ENCODE measurements around a stretch of chr12.

DNA sequence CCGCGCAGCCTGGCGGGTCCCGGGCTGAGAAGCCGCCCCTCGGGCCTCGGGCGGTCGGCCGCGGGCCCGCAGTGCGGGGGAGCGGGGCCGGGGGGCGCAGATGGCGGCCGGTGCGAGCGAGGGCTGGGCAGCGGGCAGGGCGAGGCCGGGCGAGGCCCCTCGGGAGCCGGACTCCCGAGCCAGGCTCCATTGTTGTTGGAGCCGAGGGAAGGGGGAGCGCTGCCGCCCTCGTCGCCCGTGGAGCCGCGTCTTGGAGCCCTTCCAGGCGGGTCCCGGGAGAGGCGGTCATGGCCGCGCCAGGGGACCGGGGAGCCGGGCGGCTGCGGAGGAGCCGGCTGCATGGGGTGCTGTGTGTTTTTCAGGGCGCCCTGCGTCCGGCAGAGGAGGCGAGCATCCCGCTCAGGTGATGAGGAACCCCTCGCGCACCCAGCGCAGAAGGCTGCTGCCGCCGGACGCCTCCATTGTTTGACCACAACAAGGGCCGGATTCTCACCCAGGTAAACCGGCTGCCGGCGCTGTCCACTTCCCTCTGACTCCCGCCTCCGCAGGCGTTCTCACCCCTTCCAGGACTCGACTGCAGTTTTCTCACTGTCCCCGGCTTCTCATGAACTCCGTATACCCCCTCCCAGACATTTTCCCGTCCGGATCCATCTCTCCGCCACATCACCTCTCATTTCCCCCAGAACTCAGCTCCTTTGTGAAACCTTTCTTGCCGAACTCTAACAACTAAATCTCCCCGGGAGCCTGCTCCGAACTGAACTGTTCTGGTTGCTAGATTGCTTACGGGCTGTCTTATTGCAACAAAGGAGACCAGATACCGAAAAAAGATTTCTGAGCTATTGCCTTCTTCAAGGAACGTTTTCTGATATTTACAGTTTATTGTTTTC lies 752 bp downstream of the ZNF664 start:
- PRO-cap = no peak
- RAMPAGE, long total RNA, 4 experiments = no peak in any of the 4 experiments

GRCh38 chr12:124008353-124008725 lies 35.3 kb downstream of the ZNF664 start:
- PRO-cap = no peak
- RAMPAGE, long total RNA, 4 experiments = no peak in any of the 4 experiments

GRCh38 chr12:124188341-124189127 lies 106.4 kb upstream of the RFLNA start:
- PRO-cap = no peak
- RAMPAGE, long total RNA, 4 experiments = no peak in any of the 4 experiments

DNA sequence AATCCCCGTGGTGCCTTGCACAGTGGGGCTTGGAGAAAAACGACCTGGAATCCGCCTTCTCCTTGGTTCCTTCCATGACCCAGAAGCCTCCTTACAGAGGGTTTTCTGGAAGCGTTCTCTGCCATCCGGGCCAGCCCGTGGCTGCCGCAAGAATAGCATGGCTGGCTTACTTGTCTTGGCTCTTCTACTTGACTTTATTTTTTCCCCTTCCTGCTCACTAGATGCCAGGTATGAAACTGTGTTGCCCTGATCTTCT lies 2.1 kb downstream of the RFLNA start:
- PRO-cap = no peak
- RAMPAGE, long total RNA, 4 experiments = no peak in any of the 4 experiments

DNA sequence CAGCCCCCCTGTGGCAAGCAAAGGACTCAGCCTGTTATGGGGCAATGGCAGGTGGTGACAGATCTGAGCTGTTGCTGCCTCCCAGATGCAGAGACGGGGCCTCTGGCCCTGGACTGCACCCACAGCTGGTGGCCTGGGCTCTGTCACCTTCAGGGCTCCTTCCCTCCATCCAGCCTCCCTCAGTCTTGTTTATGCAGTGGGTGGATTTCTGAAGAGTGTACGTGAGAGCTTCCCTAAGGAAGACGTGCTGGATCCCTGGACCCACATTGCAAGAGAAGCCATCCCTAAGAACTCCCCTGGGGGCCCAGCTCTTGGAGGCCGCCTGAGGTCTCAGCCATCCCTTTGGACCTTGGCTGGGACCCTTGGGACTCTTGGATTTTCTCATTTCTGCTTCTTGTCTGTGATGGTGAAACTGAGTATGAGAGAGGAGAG lies 5.2 kb downstream of the RFLNA start:
- PRO-cap = no peak
- RAMPAGE, long total RNA, 4 experiments = no peak in any of the 4 experiments

DNA sequence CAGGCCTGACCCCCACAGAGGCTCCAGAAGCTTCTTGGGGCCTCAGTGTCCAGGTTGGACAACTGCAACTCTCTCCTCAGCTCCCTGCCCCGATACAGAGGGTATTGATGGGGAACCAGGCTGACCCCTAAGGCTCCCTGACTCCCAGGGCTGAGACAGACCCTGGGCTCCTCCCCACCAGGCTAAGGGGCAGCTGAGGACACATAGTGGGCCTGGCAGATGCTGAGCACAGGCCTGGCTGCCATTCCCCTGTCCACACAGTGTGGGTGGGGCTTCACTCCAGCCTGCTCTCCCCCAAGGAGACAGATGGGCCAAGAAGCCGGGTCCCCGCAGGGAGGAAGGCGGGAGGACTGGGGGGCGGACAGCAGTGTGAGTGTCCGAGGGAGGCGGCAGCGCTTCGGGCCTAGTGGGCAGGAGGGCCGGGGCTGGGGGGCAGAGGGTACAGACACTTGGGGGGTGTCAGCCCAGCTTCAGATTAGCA lies 31.9 kb downstream of the RFLNA start:
- PRO-cap = no peak
- RAMPAGE, long total RNA, 4 experiments = no peak in any of the 4 experiments

GRCh38 chr12:124332914-124333463 lies 38.1 kb downstream of the RFLNA start:
- PRO-cap = no peak
- RAMPAGE, long total RNA, 4 experiments = start-site peak on the minus strand in 1 of 4 experiments, at chr12:124333141-124333202 at its widest, 21 reads per replicate

DNA sequence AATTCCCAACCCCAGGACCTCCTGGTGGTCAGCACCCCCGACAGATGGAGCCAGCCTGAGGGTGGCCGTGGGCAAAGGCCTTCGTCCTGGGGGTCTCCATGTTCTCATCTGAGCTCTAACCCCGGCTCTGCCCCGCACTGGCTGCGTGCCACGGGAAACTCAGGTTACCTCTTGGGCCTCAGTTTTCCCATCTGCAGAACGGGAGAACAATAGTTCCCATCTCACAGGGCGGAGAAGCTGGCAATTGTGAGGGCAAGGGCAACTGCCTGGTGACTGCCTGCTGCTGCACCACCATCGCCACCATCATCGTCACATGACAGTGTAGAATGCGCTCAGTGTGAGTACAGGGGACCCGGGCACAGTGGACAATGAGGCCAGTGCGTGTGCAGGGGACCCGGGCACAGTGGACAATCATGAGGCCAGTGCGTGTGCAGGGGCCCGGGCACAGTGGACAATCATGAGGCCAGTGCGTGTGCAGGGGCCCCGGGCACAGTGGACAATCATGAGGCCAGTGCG lies 78.0 kb downstream of the RFLNA start:
- PRO-cap = unidirectional peak, minus-strand start at position 405 of the sequence
- RAMPAGE, long total RNA, 4 experiments = no peak in any of the 4 experiments

GRCh38 chr12:124379725-124380956 lies 85.2 kb downstream of the RFLNA start:
- PRO-cap = unidirectional peak, plus-strand start at chr12:124380438
- RAMPAGE, long total RNA, 4 experiments = no peak in any of the 4 experiments

GRCh38 chr12:124381620-124382702 lies 87.1 kb downstream of the RFLNA start:
- PRO-cap = bidirectional peak, plus-strand start at chr12:124381986, minus-strand start at chr12:124381789
- RAMPAGE, long total RNA, 4 experiments = no peak in any of the 4 experiments

DNA sequence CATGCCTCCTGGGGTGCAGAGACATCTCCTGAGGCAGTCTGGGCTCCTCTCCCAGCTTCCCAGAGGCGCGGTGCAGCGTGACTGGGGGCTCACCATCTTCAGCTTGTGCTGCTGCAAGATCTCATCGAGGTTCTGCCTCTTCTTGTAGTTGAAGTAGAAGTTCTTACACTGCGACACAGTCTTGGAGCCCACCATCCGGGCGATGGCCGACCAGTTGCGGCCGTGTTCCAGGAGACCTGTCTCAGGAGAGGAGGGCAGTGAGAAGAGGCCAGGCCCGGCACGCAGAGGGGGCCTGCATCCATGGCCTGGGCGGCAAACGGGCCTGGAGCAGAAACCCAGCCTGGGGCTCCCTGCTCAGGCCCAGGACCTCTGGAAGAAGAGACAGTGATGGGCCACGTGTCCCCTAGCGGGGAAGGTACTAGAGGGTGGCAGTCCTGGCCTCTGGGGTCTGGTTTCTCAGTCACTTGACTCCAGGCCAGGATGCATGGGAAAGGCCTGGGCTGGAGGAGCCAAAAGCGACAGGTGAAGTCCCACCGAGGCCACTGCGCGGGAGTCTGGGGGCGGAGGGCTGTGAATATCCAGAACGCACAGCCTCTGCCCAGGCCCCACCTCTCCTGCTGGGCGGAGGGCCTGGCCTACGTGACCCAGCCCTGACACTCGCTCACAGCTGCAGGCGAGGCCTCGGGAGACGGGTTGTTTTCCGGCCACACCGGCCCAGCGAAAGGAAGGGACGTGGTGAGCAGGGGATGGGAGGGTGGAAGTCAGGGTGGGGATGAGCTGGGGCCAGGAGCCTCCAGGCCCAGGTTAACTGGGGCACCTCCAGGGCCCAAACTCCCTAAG lies 91.0 kb downstream of the RFLNA start:
- PRO-cap = no peak
- RAMPAGE, long total RNA, 4 experiments = no peak in any of the 4 experiments

GRCh38 chr12:124467917-124468747 lies 99.3 kb downstream of the NCOR2 start:
- PRO-cap = no peak
- RAMPAGE, long total RNA, 4 experiments = no peak in any of the 4 experiments

DNA sequence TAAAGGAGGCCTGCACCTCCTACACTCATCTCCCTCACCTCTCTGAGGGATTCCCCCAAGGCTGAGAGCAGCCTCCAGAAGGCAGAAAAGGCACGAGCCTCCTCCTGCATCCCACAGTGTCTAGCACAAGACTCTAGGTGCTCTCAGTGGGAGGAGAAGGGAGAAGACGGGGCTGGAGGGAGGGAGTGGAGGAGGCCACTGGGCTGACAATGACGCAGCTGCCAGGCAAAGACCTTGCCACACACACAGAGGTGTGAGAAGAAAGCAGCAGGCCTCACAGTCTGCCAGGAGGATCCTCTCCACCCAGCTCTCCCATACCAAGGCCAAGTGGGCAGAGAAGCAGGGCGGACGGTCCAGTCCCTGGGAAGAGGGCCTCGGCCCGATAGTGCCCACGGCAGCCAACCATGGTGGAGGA lies 79.0 kb downstream of the NCOR2 start:
- PRO-cap = no peak
- RAMPAGE, long total RNA, 4 experiments = no peak in any of the 4 experiments

DNA sequence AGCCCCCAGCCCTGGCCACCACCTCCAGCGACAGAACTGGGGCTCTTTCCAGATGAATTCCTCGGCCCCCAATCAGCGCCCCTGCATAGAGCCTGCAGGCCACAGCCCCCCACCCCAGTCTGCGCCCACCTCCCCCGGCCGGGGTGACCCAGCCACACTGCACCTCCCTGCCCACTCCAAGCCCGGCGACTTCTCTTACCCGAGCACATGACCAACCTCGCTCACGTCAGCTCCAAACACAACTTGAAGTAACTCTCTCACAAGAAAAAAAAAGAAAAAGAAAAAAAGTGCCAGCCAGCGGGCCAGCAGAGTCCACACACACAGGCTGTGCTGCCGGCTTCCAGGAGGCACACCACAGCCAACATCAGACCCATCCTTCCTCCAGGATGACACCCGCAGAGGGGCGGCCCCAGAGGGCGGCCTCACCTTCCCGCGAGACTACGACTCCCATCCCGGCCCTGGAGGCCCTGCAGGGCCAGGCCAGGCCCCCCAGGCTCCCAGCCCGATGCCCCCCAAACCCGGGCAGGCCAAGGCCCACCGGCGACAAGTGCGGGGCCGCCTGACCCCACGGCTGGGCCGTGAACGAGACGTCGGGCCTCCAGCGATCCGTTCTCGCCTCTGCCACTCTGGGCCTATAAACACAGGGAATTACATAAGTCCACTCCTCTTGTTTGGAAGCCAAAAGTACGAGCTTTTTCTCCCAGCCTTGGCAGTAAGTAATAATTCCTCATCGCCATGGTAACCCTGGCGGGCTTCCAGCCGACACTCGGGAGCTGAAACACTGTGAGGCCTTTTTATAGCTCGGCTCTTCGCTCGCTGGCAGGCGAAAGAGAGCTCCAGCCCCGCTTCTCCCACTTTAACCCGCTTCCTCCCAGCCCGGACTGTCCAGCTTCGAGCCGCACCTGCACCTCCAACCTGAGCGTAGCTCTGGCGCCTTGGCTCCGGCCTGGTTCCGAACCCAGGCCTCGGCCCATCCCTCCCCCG lies 49.2 kb downstream of the NCOR2 start:
- PRO-cap = bidirectional peak, plus-strand start at position 283 of the sequence, minus-strand start at position 388 of the sequence; bidirectional peak, plus-strand start at position 797 of the sequence, minus-strand start at position 628 of the sequence
- RAMPAGE, long total RNA, 4 experiments = start-site peak on the minus strand in 4 of 4 experiments, centred at positions 362 to 619 of the sequence, 8 to 24 reads per replicate

DNA sequence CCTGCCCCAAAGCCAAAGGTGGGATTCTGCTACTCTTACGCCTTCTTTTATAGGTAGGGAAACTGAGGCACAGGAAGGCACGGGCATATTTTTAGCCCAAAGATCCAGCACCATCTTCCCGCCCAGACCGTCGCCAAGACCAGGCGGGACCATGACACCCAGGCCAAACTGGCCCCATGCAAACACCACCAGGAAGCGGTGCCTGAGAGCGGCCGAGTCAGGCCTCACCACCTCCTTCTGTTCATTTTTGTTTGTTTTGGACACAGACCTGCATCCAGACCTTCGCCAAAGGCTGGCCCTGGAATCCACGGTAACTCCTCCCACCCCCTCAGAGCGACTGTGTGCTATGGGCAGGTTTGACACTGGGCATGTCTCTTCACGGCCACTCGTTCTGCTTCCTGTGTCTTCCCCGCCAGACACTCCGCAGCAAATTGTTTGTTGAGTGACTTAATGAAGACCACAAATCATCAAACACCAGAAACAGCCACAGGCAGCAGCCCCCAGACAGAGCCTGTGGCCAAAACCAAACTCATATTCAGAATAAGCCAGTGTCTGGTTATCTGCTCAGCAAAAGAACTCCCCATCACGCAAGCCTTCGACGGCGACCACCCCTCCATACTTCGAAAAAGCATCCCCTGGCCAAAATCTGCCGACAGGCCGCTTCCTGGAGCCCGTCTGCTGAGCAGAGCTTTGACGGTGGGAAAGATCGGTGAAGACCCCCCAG lies 47.1 kb downstream of the NCOR2 start:
- PRO-cap = bidirectional peak, plus-strand start at position 389 of the sequence, minus-strand start at position 242 of the sequence
- RAMPAGE, long total RNA, 4 experiments = no peak in any of the 4 experiments

- PRO-cap = no peak
- RAMPAGE, long total RNA, 4 experiments = no peak in any of the 4 experiments
These were observed 23.3 kb downstream of the NCOR2 start for GRCh38 chr12:124543811-124544911.

GRCh38 chr12:124568033-124568249 lies 529 bp upstream of the NCOR2 start:
- PRO-cap = no peak
- RAMPAGE, long total RNA, 4 experiments = no peak in any of the 4 experiments

DNA sequence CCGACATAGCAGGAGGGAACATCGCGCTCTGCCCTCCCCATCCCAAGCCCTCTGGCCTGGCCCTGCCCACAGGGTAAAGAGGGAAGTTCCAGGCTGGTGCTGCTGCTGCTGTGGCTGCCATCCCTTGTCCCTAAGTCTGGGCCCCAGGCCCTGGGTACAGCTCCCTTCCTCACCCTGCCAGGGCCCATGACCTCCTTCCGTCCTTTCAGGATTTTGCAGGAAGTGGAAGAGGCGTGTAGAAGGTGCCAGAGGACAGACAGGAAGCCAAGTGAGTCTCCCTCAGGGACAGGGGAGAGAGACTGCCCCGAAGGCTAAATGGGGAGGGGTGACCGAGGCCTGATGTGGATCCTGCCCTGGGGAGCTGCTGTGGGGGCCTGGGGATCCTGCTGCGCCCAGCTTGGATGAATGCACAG lies 14.7 kb upstream of the NCOR2 start:
- PRO-cap = no peak
- RAMPAGE, long total RNA, 4 experiments = no peak in any of the 4 experiments

DNA sequence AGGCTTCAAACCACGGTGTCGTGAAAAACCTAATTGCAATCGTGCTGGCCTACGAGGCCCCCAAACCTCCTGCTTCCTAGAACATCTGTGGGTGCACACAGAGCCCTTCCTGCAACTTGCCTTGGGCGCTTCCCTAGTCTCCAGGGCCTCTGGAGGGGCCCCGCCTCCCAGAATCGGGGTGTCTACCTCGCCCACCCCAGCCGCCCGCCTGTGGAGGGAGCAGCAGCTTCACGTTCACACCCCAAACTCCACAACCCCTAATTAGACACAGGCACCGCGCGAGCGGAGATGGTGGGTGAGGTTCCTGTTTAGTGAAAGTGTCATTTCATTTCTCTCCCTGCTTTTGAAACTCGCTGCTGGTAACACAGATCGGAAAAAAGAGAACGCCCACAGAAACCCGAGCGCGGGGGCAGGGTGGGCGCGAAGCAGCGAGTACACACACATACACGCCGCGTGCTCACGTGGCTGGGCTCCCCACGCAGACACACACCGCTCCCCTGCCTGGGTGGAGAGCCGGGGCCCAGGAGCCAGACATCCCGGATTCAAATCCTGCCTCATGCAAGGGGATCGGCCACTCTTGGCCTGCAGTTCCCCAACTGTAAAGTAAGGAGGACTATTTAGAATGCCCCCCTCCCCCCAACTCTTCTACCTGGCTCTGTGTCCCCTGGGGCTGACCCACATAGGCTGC lies 79.0 kb upstream of the NCOR2 start:
- PRO-cap = no peak
- RAMPAGE, long total RNA, 4 experiments = no peak in any of the 4 experiments

- PRO-cap = unidirectional peak, minus-strand start at chr12:124667881
- RAMPAGE, long total RNA, 4 experiments = no peak in any of the 4 experiments
These were observed 100.2 kb upstream of the NCOR2 start for GRCh38 chr12:124667517-124668073.

Measured in esophagus squamous epithelium (tissue), 4 donors.